Airway epithelial cell (primary cell): ENCODE data around the genes MAP3K7 and MANEA.

GRCh38 chr6:90446441-90446734, 140.5 kb downstream of the MAP3K7 start:
- RAMPAGE, long total RNA = no peak

DNA sequence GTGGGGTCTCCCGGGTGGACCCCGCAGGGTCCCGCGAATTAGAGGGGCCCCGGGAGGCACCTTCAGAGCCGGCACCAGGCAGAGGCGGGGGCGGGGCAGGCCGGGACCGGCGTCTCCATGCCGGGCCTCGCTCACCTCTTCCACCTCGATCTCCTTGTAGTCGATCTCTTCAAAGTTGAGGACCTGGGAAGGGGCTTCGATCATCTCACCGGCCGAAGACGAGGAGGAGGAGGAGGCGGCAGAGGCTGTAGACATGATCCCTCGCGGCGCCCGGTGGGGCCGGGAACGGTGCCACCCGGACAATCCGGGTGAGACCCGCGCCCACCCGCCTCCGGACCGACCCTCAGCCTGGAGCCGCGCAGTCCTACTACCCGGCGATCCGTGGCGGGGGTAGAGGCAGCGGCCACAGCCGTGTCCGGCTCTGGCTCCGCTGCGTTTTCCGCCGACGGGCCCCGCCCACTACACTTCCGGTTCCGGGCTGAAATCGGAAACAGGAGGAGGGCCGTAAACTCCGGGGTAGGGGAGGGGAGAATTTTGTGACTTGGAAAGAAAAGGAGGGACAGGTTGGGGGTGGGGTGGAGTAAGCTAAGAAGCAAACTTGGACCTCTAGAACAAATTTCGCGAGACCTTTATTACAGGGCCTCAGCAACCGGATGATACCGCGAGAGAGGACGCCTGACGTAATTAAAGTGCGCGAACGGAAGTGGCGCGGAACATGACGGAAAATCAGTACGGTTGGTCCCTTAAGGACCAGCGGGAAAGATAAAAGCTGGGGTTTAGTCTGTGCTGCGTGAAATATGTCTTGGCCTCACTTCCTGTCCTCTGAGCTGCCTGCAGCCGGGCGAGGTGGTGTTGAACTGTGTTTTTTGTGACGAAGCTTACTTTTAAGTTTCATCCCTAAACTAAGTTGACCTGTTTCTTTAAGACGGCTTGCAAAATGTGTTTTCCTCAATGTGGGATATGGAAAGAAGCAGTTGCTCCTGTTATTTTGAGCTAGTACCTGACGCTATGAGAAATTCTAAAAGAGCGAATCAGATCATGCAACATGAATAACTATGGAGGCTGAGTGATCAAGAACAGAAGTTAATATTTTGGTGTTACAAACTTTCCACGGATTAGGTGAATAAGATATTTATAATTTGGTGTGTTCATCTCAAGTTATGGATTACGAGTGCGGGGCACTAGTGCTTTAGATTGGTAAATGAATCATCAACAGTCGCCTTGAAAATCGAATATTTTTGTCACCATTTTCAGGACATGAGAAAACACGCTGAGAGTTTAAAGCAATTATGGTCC, at the start of gene MAP3K7:
Gene MAP3K7, minus strand, starts transcription at position 444 of the 1,296 bp plus-strand sequence.
- RAMPAGE, long total RNA = start-site peak on the minus strand centred at position 444 of the sequence, 67 bp wide, 523 and 315 reads in 2 replicates

DNA sequence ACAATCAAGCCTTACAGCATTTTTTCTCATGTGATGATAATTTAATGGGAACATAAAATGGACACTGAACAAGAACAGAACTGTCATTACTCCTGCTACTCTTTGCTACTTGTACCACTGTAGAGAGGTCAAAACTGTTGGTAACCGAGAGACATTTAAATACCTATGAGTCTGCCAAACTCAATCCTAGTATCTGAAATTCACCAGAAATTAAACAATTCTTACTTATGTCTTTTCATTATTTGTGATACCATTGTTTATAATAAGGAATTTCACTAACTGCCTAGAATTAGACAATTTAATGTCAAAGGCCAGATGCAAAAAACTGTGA, 197.6 kb downstream of the EPHA7 start:
- RAMPAGE, long total RNA = no peak

GRCh38 chr6:94784331-94784741, 793.0 kb upstream of the MANEA start:
- RAMPAGE, long total RNA = no peak

- RAMPAGE, long total RNA = start-site peak on the minus strand at chr6:95577410-95577469, 25 and 8 reads in 2 replicates; start-site peak on the plus strand at chr6:95577470-95577571, 128 and 64 reads in 2 replicates
These were observed at the start of gene MANEA for GRCh38 chr6:95577200-95578353. Gene MANEA, plus strand, starts transcription at chr6:95577535.

- RAMPAGE, long total RNA = no peak
These were observed 14.6 kb downstream of the FHL5 start for GRCh38 chr6:96577589-96577807.

- RAMPAGE, long total RNA = no peak
These were observed 15.1 kb downstream of the FHL5 start for GRCh38 chr6:96578076-96578386.

GRCh38 chr6:96617667-96618751, 55.1 kb downstream of the FHL5 start:
- RAMPAGE, long total RNA = no peak

GRCh38 chr6:96836668-96836834, 726 bp downstream of the GPR63 start:
- RAMPAGE, long total RNA = no peak

GRCh38 chr6:96851843-96852252, 14.6 kb upstream of the GPR63 start:
- RAMPAGE, long total RNA = no peak

GRCh38 chr6:96926368-96926984, 1.9 kb downstream of the KLHL32 start:
- RAMPAGE, long total RNA = no peak

DNA sequence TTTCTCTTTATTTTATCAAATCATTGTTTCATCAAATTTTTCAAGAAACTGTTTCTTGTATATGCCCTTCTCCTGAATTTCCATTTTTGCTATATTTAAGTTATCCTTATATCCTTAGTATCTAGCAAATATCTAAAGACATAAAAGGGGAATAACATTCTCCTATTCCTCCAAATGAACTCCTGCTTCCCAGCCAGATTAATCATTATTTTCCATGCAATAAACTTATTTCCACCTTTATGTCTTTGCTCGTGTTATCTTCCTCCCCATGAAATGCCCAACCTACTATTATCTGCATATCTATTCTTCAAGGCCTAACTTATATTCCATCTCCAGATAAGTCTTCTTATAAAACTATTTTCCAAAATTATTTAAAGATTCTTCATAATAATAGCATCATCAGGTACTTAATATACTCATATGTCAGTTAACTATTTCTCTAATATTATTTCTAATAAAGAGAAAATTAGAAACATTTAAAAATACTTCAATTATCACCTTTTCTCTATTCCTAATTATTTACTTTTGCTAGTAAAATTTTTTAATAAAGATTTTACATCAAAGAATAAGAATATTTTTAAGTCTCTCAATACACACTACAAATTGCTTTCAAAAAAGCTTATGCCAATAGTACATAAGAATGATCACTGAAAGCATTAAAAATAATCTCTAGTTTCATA, 29.4 kb downstream of the FBXL4 start:
- RAMPAGE, long total RNA = no peak

- RAMPAGE, long total RNA = no peak
These were observed 2.1 kb downstream of the FAXC start for GRCh38 chr6:99347247-99347805.

- RAMPAGE, long total RNA = no peak
These were observed 15.0 kb upstream of the COQ3 start for GRCh38 chr6:99408910-99409415.

- RAMPAGE, long total RNA = no peak
These were observed 14.7 kb downstream of the CCNC start for GRCh38 chr6:99553458-99554516.

GRCh38 chr6:104959263-104959883, 2.5 kb downstream of the LIN28B start:
- RAMPAGE, long total RNA = no peak

DNA sequence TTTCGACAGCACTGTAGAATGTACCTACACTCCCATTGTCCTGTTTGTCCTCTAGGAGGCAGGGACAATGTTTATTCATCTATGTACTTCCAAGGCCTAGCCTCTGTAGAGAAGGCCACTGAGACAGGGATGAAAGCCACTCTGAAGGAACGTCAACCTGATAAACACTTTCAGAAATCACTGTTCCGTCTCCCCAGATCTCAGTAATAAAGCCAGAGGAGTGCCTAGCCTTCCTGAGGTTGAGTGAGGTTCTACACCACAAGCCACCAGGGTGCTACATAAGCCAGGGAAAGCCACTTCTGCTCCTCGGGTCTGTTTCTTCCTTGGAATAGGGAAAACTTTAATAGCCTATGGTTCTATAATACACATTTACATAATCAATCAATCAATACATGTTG, 1.9 kb downstream of the BVES start:
- RAMPAGE, long total RNA = no peak

DNA sequence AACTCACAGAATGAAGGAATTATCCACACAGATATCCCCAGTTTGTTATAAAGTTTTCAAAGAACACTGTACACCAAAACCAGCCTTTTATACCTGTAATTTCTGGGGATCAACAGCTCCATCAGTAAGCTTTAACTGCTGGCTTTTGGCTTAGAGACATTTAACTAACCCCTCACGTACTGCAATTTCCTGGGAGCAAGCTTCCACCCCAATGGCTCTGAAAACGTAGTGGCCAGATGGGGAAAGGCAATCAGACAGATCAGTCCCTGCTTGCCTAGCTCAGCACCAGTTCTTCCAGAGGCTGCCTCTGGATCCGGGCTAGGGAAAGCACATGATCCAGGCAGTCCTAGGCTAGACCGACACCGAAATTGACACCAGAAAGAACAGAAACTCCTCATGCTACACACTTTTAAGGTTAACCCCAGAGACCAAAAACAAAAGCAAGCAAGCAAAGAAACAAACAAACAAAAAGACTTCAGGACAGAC, 13.4 kb downstream of the PREP start:
- RAMPAGE, long total RNA = no peak

DNA sequence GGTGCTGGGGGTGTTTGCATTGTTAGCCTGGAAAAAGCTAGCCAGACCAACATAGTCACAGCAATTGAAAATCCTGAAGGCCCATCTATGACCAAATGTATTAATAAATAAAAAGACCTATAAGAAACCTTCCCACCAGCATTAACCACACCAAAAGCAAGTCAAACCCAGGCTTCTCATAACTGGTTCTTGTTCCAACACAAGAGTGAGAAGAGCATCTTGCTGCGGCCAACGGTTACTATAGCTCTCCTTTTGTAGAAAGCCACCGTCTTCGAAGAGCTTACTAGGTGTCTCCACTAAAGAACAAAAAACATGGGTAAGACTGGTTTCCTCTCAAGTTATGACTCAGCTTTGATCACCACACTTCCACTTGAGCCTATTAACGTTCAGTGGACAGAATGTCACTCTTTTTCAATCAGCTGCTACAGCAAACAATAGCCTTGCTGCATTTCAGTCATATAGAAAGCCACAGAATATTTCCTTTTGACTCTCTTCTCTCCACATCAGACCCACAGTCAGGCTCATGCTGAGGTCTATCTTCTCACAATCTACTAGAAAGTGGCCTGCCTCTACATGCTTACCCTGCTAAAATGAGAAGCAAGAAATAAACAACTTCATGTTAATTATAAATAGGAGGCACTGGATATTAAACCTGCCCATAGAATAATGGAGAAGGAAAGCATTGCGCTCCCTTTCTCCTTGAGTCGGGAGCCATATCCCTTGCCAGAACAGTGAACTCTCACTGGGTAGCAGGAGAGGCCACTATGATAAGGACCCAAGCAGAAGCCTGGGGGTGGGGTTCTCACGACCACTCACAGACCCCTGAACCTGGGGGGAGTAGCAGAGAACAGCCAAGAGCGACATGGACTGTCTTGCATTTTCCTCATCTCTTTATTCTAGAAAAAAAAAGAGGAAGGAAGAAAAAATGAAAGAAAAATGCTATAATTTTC, 243.6 kb upstream of the PREP start:
- RAMPAGE, long total RNA = no peak

DNA sequence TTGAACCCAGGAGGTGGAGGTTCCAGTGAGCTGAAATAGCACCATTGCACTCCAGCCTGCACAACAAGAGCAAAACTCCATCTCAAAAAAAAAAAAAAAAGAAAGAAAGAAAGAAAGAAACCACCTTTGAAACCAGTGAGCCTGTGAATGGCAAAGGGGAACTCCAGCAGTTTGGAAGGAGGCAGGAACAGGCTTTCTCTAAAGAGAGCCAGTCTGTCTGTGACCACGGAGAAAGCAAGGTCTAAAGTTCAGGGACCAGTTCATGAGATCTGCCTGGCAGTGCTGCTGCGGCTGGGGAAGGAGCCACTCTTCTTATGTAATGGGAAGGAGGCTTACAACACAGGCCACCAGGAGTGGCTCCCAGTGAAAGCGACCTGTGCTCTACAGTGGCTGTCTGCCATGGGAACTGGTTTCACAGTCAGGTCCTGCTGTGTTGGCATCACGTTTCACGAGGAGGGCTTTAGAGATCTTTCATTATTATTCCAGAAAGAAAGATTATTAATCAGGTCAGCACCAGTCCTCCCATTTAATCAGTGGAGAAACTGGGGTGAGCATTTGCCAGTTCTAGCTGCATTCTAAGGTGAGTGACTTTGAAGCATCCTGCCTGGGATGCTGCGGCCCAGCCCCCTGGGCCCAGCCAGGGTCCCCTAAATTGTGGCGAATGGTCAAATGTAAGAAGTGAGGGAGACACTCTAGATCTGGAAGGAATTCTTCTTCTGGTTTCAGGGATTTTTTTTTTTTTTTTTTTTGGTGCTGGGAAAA, 291.8 kb upstream of the PRDM1 start:
- RAMPAGE, long total RNA = no peak